HTERT-HM (cell line): ENCODE results near the genes MLPH and RBM44.

DNA sequence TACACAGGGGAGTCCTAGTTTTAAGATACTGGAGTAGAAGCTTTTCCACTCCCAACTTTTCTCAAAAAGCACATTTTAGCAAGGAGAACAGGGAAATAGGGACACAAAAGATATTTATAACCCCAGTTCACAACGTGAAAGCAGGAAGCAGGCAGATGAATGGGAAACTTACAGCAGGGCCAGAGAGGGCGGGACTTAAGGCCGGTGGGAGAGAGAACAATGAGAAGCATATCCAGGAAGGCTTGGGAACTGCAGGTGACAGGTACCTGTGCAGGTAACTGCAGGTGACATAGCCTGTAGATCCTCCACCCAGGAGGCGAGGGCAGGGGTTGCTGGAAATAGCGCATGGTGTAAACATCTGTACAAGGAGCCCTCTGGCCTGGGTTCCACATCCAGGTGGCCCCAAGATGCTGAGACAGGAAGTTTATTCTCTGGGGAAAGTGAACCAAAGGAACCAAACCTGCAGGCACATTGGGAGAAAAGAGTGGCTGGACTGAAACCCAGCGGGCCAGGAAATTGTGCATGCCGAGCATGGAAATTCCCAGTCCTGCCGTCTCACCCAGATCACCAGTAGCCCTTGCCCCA is 24.2 kb upstream of the COL6A3 start:
- RRBS, result no CpG with 5 or more reads among the region's 8 CpGs

GRCh38 chr2:237449075-237449882 is 35.3 kb upstream of the COL6A3 start:
- RRBS, result no CpG with 5 or more reads among the region's 14 CpGs

DNA sequence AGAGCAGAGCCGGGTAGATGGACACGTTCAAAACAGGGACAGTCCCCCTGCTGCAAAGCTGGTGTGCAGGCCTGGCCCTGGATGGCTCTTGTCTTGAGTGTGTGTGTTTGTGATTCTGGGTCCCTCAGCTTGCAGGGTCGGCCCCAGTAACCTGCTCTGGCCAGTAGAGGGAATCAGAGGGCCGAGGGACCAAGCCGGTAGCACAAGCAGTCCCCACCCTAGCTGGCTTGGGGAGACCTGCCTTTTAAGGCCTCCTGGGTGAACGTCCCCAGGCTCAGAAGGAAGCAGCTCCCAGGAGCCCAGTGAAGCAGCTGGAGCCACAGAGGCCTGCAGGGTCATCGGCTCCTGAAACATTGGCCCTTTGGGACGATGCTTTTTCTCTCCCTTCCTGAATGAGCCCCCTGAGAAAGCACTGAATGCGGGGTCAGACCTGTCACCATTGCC is 15.5 kb upstream of the MLPH start:
- RRBS, result no CpG with 5 or more reads among the region's 9 CpGs

GRCh38 chr2:237476436-237477083 is 10.5 kb upstream of the MLPH start:
- RRBS, result no CpG with 5 or more reads among the region's 6 CpGs

- RRBS, result 13% methylated on average over 28 of the region's 69 CpGs
Observed at GRCh38 chr2:237487007-237488245, at the start of gene MLPH. Gene MLPH (plus strand): TSS chr2:237487251.

DNA sequence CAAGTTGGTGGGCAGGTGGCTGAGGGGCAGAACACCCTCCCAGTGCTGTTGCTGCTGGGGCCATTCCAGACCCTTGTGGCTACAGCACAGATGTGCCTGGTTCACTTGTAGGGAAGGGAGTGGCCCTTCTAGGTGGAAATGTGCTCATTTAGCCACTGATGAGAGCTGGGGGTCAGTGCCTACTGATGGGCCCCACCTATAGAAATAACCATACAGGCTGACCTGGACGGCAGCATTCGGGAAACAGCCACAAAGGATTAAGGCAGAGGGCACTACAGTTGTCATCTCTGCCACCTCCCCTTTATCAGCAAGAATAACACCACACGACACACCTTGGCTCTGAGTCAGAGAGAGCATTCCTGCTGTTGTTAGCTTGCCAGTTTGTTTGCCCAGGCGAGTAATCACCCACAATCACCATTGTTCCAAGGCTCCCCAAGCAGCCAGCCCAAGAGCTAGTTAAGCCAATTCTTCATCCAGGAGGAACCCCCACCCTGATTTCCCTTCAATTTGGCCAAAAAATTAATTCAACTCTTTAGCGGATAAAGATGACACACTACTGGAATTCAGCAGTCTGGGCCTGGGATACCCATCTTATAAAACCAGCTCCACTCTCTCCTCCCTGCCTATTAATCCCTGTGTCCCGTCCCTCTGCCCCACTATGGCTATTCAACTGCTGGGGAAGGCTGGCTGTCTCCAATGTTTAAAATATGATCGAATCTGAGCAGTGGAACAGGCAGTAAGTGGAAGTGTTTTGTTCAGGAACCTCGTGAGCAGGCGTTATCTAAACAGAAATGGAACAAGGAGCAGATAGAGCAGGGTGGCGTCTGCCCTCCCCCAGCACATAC is 2.5 kb downstream of the MLPH start:
- RRBS, result no CpG with 5 or more reads among the region's 10 CpGs

GRCh38 chr2:237500589-237501483 is 13.8 kb downstream of the MLPH start:
- RRBS, result no CpG with 5 or more reads among the region's 18 CpGs

DNA sequence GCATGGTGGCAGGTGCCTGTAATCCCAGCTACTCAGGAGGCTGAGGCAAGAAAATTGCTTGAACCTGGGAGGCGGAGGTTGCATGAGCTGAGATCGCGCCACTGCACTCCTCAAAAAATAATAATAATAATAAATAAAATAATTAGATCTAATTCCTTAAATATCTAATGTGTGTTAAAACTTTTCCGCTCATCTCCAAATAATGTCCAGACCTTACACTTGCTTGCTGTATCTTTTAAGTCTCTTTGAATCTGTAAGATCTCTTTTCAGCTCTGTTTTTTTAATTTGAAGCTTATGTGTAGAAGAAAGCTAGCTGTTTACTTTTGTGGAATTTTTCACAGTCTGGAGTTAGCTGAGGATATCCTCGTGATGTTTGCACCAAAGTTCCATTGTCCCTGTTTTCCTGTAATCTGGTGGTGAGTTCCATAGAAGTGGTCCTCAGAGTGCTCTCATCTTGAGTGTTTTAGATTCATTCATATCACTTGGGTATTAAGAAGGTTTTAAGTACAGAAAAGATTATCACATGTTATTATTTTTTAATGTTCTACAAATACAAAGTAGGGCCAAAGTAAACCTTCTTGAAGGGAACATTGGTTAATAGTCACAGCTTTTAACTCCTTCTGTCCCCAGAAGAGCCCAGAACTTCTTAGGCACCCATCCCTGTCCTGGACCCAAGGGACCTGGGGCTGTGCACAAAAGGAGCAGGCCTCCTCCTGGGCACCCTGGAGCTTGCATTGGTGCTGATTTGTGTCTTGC is 14.8 kb downstream of the MLPH start:
- RRBS, result no CpG with 5 or more reads among the region's 5 CpGs

DNA sequence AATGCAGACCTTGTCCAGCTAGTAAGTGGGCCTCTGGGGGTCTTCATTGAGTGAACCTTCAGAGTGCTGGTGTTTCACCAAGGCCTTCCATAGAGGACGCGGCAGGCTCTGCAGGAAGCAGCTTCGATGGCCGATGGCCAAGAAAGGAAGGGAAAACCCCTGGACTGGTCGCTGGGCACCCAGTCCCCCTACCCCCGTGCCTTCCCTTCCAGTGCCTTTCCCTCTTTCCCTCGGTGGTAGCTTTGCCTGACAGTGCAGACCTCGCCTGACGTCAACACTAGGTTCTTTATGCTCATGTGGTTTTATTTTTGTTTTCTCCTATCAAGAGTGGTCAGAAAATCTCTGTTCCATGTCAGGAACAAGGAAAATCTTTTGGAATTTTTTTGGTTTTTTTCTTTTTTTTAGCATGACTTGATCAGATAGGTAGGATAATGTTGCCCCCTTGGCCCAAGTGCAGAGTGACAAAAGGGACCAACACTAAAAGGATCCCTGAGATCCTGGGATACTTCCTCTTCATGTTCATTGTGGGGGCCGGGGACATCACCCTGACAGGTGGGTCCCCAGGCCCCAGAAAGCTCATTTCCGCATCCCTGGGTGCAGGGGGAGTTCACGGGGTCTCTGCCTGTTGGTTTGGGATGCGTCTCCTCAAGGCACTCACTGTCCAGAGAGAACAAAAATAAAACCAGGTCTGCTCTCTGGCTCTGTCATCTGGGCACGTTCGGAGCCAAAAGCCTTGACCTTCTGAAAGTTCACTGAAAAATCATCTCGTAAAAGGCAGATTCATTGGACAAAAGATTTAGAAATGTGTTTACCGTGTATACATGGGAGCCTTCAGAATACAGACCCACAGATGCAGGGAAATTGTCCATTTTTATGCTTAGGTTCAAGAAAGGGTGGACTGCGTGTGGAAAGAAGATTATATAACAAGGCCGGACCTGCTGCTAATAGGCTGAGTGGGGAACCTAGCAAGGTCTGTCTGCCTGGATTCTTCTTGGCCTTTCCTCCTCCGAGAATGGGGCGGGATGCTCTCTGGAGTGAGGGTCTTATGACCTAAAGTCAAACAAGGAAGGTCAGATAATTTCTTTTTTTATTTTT is 26.5 kb downstream of the MLPH start:
- RRBS, result no CpG with 5 or more reads among the region's 21 CpGs

DNA sequence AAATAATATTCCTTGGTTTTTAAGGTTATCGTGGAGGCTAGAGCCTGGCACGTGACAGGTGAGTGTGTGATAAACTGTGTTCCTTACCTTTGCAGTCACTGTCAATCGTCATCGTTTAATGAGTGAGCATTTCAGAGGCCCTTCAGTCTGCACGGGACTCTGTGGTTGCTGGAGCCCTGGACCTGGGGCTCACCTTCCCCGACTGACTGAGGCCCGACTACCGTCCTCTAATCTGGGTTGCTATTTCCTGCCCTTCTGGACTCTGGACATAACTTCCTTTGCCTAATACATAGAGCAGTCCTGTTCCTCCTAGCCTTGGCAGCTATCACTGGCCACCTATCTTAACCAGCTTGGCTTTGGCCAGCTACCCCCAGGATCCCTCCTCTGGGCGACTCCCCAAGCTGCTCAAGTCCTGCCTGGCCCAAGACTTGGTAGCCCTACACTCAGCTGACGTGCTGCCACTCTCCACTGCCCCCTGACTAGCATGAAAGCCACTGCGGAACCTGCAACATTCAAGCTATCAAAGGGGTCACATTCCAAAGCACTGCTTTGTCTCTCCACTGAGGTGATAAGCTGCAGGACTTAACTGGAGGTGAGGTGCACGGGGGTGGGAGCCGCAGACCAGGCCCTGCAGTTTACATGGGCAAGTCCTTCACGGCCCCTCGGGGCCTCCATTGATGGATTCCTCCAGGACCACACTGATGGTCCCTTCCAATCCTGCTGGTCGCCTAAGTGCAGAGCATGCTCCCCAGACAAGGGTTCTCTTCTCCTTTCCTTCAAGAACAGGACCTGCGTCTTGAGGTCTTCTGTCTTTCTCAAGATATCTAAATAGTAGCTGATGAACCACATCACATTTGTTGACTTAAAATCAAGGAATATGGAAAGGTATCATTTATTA is 11.1 kb upstream of the RAB17 start:
- RRBS, result no CpG with 5 or more reads among the region's 17 CpGs

- RRBS, result no CpG with 5 or more reads among the region's 15 CpGs
Observed at GRCh38 chr2:237643952-237644765, 16.8 kb downstream of the LRRFIP1 start.

DNA sequence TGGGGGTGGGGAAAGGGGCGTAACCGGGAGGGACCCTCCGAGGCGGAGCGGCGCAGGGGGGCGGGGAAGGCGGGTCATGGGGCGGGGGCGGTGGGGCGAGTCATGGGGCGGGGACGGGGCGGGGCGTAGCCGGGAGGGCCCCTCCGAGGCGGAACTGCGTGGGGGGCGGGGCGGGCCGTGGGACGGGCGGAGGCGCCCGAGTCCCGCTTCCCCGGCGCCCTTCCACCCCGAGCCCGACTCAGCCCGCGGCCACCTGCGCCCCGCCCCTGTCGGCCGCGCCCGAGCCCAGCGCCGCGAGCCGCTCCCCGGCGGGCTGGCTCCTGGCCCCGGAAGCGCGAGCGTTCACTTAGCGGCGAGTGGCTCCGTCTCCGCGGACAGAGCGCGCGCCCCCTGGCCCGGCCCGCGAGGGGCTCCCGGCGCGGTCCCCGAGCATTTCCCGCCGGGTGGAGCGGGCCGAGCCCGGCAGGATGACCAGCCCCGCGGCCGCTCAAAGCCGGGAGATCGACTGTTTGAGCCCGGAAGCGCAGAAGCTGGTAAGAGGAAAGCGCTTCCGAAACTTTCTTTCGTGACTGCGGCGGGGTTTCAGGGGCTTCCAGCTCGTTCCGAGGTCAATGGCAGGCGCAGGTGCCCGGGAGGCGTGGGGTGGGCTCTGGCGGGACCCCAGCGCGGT is 64.7 kb downstream of the LRRFIP1 start:
- RRBS, result 1% methylated on average over 37 of the region's 89 CpGs

GRCh38 chr2:237741946-237742465 is 56.6 kb upstream of the RBM44 start:
- RRBS, result no CpG with 5 or more reads among the region's 10 CpGs

GRCh38 chr2:237782160-237782416 is 16.5 kb upstream of the RBM44 start:
- RRBS, result no CpG with 5 or more reads among the region's 2 CpGs

DNA sequence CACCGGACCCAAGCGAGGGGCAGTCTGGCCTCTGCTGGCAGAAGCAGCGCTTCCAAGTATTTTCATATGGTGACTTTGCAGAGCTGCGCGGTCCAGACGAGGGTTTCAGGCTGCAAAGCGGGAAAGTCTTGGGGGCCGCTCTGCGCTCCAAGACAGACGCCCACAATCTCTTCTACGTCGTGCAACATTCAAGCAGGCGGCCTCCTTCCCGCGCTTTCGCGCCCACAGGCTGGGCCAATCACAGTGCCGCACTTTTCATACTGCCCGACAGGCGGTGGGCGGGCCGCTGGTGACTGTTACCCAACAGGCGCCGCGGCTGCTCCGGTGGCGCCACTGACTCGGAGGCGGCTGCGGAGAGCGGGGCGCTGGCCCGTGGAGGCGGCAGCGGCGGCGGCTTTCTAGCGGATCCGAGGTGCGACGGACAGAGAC is at the start of gene RBM44:
Gene RBM44, plus strand, starts transcription at position 330 of the 429 bp plus-strand sequence.
- RRBS, result 89% methylated on average over 1 of the region's 41 CpGs

DNA sequence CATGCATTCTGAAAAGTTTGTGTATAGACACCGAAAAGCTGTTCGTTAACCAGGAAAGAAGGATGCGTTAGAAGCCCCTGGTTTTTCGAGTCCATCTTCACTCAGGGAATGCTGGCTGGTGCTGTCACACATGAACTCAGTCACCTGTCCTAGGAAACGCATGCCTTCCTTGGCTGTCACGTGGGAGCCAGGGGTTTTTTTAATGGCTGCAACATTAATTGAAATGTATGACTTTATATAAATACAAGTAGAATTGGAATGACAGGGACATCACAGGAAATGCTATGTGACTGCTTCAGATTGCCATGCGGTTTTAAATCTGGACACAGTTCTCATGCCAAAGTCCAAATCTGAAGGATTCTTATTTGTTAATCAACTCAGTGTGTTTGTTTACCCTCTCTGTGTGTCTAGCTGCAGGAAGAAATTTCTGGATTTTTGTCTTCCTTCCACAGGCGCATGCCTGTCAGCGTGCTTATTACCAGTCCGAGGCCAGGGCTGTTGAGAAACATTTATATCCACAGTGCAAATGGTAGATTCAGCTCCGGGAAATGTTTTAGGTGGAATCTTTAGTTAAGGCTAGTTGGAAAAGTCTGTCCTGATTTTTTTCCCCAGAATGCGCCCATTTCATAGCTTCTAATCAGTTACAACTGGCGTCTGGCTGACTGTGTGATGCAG is 2.6 kb downstream of the RAMP1 start:
- RRBS, result no CpG with 5 or more reads among the region's 13 CpGs

DNA sequence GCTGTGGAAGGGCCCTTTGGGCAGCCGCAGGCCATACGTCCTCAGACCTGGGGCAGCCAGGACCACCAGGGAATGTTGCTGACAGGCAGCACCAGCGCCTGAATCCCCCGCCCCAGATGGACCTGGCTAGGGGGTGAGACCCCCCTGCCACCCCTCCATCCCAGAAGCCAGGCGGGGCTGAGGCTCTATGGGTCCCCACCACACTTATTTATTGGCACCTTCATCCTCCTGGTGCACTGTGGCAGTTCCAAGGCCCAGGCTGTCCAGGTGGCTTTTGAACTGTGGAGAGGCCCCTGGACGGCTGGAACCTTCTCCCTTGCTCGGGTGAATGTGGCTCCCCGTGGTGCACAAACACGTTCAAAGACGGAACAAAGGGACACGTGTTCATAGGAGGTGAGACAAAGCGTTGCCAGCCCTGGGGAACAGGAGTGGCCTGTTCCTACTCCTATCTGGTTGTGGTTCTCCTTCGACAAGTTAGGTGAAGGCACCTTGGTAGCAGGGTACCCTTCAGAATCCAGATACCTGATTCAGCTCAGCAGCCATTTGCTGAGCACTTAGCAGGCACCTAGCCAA is 35.1 kb downstream of the RAMP1 start:
- RRBS, result no CpG with 5 or more reads among the region's 13 CpGs

DNA sequence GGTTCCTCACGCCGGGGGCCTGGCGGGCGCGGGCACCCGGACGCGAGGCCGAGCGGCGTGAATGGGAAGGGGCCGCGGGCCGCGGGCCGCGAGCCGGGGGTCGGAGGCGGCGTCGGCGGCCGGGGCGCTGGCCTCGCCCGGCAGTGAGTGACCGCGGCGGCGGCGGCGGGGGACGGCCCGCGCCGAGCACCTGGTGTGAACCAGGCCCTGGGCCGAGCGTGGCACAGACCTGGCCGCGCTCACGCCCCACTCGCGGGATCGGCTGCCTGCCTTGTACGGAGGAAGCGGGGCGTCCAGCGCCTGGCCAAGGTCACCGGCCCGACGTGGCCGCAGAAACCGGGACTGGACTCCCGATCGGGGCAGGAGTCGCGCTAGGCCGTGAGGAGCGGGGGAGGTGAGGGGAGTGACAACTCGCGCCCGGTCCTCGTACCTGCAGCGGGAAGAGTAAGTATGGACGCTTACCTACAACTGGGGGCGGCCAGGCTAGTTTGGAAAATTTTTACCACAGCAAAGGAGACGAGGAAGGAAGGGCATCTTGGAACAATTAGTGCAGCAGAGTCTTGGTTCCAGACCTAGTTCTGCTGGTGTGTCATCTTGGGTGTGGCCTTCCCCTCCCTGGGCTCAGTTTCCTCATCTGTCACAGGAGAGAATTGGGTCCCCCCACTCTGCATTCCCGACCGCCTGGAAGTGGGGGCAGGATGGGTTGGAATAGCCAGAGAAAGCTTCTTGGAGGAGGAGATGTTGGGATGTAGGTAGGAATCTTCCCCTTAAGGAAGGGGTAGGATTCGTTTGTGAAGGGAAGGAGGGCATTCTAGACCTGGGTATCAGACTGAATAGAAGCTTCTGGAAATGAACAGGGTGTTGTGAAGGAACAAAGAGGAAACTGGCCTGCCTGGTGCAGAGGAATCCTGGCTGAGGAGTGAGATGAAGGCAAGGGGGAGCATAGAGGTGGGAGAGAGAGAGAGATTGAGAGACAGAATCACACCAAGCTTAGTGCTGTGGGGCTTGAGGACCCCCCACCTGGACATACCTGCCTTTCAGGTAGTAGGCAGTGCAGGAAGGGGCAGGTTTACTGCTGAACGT is 775 bp downstream of the UBE2F start:
- RRBS, result 1% methylated on average over 22 of the region's 72 CpGs

DNA sequence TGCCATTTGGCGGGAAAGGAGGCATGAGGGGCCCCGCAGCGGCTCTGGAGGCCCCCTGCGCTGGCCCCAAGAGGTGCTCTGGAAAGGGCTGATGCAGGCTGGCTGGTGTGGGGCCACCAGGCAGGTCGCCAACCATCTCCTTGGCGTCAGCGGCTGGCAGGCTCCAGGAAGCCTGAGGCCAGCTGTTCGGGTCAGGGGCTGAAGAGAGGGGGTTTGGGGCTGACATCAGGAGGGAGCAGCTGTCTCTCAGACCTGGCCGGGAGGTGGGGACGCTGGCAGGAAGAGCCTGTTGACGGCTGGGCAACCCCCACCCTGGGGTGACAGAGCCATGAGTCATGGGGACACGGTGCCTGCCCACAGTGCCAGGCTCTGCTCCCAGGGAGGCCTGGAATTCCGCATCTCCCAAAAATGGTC is 5.1 kb downstream of the KLHL30 start:
- RRBS, result no CpG with 5 or more reads among the region's 13 CpGs

DNA sequence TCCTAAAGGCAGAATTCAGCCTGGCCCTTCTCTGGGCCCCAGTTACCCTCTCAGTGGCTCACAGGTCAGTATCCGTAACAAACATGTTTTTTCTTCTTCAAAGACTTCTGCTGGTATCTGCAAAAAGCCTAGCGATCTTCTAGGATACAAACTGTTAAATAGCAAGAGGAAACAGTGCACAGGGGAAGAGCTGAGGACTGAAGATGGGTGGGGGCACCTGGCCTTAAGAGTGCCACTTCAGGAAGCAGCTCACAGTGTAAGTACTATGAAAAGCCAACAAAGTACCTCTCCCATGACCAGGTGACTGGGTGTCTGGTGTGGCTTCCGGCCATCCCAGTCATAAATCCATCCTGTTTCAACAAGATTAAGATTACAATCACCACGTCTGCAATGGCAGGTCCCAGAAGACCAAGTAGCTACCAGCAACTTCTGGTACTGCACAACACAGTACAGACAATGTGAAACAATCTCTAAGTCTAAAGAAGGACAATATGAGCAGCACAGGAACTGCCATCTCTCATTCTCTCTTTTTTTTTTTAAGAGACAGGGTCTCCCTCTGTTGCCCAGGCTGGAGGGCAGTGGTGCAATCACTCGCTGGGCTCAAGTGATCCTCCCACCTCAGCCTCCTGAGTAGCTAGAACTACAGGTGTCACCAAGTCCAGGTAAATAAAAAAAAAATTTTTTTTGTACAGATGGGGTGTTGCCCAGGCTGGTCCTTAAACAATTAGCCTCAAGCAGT is 16.0 kb downstream of the ERFE start:
- RRBS, result no CpG with 5 or more reads among the region's 5 CpGs